Epithelial cell of esophagus (primary cell): ENCODE measurements around a stretch of chr1.

- RRBS, result no CpG with 5 or more reads among the region's 20 CpGs
Observed at GRCh38 chr1:234538772-234539559, 60.0 kb upstream of the TARBP1 start.

DNA sequence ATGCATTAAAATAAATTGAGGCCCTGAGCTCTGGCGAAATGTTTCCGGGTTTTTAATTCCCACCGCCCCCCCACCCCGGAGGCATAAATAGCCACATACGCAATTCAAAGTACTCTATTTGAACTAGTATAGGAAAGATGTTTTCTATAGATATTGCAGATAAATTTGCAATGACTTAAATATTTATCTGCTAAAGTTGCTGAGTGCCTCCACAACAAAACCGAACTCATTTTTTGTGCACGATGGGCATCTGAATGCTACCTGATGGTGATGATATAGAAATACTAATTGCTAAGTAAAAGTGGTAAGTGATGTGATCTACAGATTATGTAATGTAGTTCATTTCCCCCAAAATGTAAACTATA is 8.6 kb downstream of the IRF2BP2 start:
- RRBS, result no CpG with 5 or more reads among the region's 7 CpGs

DNA sequence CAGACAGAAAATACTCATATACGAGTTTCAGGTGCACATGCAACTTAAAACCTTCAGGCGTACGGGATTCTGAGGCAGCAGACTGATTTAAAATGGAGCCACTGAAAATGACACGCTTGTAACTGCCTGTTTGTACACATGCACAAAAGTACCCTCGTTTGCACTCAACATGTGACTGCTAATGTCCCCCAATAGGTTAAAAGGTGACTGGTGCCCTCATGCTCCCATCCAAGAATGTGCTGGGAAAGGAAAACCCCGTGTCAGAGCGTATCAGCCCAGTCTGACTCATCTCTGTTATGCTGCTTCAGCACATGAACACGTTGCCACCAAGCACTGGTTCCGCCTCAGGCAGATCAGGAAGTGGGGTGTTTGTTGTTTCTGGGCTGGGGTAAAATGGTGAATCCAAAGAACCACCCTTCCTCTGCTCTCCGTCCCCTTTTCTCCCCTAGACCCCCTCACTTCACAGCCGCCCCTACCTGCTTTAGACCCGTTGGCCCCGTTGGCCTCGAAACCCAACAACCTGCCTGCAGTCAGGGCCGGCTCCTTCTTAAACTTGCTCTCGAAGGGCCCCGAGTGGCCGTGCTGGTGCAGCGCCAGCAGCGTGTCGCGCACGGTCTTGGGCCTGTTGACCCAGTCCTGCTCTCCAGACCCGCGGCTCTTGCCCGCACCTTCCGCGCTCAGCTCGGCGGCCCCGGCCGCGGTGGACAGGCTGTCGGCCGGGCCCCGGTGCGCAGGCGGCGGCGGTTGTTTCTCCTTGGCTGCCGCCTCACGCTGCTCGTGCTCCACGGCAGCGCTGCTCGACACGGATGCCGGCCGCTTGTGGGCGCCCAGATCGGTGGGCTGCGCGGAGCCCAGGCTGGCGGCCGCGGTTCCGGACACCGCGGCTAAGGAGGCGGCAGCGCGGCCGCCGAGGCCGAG is 1.7 kb downstream of the IRF2BP2 start:
- RRBS, result 2% methylated on average over 20 of the region's 65 CpGs

DNA sequence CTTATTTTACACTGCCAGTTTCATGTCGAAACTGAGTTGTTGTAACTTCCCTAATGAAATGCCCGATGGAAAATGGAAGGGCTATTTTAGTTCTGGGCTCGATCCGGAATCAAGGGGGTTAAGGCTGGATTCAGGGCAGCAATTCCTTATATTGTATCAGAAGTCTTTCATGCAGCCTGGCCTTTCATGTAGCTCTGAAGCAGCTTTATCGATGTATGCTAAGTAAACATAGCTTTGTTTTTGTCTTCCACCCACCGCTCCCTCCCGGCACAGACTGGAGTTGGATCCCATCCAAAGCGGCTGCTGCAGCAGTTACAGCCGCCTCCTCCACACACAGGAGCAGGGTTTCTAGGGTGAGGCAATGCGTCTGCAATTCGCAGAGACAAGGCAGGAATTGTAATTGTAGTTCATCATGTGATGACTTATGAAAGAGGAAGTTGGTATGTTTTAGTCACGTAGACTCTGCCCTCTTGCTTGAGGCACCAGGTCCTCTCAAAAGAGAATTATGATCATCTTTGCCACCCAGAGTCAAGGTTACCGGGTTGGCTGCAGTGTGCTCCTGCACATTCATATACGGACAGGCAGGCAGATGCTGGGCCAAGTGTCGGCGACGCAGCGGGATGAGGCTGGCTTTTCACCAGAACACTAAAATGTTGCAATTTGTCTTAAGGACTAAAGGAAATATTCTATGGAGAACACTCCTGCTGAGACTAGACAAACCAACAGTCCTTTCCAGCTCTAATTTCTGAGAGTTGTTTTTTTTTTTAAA is 2.6 kb upstream of the IRF2BP2 start:
- RRBS, result no CpG with 5 or more reads among the region's 18 CpGs

GRCh38 chr1:234639240-234639543 is 29.2 kb upstream of the IRF2BP2 start:
- RRBS, result no CpG with 5 or more reads among the region's 3 CpGs

- RRBS, result no CpG with 5 or more reads among the region's 5 CpGs
Observed at GRCh38 chr1:234658112-234658700, 48.2 kb upstream of the IRF2BP2 start.

DNA sequence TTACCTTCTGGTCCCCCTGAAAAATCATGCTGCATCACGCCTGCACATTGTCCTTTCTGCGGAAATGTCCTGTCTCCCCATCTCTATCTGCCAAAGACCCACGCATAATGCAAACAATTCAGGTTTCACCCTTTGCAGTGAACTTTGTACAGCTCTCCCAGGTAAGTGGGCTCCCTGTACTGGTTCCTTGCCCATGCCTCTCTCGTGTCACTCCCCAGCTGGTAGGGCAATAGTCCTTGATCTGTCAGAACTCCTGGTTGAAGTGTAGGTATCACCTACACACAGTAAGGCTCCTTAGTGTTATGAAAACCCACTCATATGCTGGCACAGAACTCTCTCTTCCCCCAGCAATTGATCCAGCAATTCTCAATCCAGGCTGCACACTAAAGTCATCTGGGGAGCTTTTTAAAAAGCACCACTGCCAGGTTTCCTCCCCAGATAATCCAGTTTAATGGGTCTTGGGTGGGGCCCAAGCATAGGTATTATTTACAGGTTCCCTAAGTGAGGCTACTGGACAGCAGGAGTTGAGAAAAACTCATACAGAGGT is 103.1 kb upstream of the IRF2BP2 start:
- RRBS, result no CpG with 5 or more reads among the region's 4 CpGs

DNA sequence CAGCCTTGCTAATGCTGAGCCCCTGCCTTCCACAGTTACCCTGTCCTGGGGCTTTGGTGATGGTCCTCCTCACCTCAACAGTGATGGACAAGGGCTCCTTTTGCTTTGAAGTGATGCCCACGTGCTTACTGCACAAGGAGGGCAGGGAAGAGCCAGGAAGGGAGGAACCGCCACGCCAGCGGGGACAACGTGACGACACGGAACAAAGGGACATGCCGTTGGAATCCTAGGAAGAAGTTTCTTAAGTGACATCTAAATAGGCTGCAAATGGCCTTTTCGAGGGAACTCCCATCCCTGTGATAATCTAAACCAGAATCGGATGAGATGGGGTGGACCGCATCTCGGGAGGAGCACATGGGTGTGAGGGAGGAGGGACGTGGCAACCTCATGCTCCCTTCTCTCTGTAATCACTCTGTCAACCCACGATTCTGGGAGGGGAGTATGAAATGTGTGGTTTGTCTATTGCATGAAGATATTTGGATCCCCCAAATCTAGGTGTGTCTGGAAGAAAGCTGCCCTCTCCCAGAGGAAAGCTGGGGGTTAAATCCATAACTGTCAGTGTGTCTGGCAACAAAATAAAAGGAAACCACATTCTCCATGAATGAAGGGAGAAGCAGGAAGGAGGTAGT is 110.9 kb upstream of the IRF2BP2 start:
- RRBS, result no CpG with 5 or more reads among the region's 14 CpGs

DNA sequence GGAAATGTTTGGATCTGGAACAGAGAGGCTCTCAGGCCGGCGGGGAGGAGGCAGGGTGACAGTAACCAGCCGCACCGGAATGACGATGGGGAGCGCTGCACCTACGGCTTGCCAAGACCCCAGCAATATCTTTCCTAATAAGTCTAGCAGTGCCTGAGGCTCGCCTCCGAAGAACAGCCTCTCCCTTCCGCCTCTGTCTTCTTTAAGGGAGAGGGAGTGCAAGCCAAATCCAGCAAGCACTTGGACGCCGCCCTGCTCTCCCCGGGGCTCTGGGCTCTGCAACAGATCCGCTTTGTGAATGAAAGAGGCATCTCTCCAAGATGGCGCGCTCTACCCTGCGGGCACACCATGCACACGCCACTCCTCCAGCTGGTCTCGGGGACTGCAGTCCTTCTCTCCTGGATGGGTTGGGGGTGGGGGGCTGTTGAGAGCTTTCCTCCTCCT is 206.5 kb upstream of the IRF2BP2 start:
- RRBS, result no CpG with 5 or more reads among the region's 19 CpGs

DNA sequence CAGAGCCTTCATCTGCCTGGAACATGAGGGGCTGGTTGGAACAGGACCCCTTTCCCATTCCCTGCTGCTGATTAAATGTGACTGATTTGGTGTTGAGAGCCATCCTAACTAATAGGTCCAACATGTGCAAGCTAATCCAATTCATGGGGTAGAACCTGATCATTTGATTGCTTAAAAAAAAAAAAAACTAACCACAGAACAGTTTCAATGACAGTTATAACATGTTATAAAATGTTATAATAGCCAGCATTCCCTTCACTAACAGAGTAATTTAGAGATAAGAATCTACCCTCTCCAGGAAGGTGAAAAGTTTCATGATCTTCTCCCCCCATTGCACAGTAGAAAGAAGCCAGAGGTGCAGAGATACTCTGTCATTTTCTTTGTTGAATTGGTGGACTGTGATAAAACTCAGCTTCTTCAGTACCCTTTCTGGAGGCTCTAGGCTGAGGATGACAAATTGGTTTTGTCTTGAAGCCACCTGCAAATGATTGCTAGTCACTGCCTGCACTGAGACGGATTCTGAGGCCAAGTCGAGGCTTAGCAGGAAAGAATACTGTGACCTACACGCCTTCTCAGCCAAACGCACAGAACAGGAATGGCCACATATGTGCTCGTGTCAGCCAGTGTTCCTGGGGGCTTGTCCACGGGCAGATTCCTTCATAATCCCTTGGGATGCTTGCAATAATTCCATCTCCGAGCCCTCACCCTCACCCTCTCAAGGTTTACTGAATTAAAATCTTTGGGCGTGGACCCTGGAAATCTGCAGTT is 215.7 kb upstream of the IRF2BP2 start:
- RRBS, result no CpG with 5 or more reads among the region's 8 CpGs

DNA sequence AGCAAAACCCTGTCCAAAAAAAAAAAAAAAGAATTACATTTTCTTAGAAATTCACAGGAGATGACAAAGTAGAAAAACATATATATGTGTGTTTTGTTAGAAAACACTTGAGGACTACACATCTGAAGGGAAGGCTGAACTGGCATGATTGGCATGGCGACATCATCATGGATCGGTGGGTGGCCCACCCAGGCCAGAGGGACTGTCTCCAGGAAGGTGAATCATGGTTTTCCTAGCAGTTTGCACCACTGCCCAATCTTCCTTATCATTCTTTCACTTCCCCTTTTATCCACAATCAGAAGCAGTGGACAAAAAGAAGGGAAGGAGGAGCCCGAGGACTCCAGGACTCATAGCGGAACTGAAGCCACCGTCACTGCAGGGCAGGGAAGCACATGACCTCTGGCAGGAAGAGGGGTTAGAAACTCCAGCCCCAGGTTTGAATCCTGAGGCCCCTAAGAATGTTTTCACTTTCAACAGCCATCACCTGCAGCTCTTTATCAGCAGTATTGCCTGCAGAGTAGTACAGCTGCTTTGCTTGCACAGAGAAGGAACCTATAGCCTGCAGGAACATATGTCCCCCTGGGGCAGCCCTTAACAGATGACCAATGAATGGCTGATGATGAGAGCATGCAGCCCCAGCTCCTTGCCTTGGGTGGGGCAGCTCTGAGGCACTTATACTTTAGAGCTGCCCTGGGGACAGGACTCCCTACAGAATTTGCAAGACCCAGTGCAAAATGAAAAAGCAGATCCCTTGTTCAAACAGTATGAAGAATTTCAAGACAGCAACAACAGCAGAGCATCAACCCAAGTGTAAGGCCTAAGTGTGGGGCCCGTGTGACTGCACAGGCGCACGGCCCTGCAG is 241.6 kb upstream of the IRF2BP2 start:
- RRBS, result no CpG with 5 or more reads among the region's 8 CpGs

DNA sequence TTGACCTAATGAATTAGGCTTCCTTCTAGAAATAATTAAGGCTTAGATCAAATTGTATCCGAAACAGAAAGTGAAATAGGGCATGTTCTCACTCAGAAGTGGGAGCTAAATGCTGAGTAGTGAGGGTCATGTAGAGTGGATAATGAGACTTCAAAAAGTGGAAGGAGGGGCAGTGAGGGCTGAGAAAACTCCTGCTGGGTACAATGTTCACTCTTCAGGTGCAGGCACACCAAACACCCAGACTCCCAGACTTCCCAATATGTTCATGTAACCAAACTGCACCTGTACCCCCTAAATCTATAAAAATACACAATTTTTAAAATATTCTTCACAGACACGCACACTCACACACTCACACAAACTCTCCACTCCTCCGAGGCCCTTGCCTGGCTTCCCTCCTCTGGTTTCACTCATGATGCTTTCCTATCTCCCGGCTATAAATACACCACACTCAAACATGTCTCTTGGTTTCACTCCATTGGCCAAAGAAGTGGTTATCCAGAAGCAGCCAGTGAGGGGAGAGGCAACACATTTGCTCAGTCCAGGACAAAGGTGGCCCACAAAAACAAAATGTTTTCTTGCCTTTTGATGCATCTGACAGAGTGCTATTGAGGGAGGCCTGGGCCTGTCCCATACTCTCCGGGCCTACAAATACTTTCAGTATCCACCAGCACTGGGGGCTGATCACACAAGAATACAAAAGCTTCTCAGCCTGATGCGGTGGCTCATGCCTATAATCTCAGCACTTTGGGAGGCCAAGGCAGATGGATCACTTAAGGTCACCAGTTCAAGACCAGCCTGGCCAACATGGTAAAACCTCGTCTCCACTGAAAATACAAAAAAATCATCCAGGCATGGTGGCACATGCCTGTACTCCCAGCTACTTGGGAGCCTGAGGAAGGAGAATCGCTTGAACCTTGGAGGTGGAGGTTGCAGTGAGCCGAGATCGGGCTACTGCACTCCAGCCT is 249.1 kb downstream of the TOMM20 start:
- RRBS, result no CpG with 5 or more reads among the region's 10 CpGs

DNA sequence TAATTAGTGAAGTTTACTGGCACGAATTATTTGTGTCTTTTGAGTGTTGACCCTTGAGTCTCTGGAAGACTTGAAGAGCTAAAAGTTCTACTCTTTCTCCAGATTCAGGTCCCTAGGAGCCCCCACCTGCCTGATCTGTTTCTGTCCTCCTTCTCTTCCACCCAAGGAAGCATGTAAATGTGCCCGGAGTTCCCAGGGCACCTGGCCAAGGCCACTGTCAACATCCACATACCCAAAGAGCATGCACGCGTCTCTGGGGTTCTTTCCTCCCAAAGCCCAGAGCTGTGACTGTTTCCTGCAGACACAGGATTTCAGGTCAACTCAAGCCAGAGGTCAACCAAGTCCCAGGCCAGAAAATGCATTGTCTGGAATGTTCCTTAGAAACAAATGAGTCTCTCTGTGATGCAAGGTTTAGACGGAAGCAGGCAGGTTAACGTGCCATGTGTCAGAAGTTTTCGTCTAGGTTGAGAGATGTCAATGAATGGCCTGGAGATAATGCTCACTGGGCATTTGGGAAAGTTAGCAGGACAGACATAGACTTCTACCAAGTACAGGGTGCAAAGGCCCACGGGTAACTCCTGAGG is 207.0 kb downstream of the TOMM20 start:
- RRBS, result no CpG with 5 or more reads among the region's 8 CpGs

DNA sequence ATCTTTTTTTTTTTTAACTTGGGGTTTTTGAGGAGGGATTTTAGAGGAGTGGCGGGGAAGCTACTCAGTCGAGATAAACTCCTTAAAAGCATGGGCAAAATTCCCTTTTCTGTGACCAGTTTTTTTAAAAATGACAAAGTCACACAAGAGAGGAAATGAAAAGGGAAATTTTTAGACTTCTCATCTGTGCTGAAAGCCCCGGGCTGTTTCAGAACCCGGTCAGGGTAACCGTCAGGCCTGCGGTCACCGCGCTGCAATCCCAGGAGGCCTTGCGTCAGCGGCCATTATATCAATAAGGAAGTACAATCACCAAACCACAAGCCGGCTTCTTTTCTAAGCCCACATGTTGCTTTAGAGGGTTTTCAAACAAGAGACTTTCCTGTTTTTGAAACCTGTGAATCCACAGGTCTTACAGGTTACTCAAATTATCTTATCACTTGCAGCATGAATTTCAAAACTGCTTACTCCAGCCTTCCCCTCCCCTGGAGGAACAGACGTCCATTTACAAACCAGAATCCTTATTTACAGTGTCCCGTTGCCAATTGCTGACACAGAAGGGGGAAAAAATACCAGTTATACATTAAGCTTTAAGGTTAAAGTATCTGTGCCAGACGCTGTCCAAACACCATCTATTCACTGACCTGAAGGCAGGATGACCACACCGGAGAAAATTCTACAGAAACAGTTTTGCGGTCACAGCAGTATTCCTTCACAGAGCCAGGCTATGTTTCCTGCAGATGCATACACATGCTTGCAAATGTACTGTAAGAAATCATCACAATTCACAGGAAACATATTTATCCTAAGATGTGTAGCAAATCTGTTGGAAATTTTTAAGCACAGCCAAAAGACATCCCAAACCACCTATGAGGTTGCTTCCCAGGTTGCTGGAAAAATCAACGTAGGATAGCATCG is 165.3 kb downstream of the TOMM20 start:
- RRBS, result no CpG with 5 or more reads among the region's 18 CpGs

- RRBS, result no CpG with 5 or more reads among the region's 3 CpGs
Observed at GRCh38 chr1:234980413-234980699, 148.3 kb downstream of the TOMM20 start.

DNA sequence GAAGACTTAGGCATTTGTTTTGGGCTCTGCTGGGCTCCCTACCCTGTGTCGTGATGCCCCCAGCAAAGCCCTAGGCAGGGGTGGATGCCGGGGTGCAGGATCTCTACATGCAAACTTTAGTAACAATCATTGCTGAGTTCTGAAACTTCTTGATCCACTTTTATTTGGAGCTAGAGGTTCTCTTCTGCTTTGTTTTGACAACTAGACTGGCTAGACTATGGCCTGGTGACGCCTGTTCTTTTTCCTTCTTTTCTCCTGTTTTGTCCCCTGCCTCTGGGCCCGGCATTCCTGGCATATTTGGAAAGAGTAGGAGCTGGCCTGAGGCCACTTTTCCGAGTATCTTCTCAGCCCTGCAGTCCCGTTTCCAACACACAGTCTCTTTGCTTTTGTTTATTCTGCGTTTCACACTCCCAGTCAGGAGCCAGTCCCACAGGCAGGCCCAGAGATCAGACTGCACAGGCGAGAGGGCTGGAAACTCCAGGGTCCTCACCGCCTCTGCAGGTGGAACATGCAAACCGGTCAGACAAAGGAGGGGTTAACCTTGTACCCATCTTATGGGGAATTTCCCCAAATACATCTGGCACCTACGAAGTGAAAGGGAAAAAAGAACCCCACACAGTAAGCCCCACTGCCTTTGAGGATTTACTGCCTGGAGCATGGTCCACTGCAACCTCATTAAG is 141.2 kb downstream of the TOMM20 start:
- RRBS, result no CpG with 5 or more reads among the region's 11 CpGs

DNA sequence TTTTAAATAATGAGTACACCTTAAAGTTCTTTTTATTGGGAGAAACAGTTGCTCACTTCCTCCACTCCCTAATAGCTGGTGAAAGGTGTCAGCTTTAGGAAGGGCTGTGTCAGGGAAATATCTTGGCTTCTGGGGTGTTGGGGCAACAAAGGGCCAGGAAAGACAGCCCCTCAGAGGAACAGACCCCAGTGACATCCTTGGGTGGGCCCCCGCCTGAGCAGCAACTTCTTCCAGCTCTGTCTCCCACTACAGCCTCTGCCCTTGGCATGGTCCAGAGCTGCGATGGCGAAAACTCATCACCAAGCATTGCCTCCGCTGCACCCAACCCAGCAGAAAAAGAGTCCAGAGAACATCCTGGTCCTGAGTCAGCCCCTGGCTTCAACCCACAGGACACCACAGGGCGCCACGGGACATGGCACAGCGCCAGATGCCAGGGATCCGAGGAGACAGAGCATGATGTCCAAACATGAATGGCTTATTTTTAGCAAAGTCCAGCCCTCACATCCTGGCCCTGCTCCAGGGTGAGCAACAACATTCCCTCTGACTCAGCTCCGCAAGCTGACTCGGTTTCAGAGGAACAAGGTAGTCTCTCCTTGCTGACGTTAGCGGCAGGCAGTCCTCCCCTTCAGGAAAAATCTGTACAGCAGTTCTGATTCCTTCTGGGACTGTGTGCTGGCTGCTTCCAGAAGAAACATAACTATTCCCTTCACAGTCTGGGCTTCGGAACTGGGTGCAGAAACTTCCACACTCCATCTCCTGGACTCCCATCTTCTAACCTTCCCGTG is 131.5 kb downstream of the TOMM20 start:
- RRBS, result no CpG with 5 or more reads among the region's 14 CpGs

- RRBS, result no CpG with 5 or more reads among the region's 12 CpGs
Observed at GRCh38 chr1:235060574-235061852, 67.6 kb downstream of the TOMM20 start.

DNA sequence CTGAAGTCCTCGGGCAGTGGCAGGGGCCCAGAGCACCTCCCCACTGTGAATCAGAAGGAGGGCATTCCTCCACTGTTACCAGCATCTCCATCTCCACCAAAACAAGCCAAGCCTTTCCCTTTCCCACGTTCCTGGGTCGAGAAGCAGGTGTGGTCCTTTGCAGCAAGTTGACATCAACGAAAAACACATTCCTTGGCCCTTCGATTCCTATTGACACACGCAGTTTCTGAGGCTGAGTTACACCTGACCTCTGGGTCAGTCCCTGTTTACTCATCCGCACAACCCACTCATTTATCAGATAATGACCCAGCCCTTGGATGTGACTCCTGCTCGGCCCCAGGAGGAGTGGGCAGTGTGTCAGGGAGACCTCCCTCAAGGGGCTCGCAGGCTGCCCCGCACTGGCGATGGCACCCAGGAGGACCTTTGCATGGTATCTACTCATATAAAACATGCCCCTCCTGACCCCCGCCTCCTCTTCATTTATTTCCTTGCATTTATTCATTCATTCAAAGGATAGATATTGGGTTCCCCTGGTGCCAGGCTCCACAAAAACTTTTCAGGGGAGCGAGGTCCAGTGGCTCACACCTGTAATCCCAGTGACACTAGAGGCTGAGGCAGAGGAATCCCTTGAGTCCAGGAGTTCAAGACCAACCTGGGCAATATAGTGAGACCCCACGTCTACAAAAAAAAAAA is 60.2 kb downstream of the TOMM20 start:
- RRBS, result no CpG with 5 or more reads among the region's 14 CpGs